Helper T cell (primary cell): ENCODE data around the genes SRGAP2B, PPIAL4D and TXNIP.

DNA sequence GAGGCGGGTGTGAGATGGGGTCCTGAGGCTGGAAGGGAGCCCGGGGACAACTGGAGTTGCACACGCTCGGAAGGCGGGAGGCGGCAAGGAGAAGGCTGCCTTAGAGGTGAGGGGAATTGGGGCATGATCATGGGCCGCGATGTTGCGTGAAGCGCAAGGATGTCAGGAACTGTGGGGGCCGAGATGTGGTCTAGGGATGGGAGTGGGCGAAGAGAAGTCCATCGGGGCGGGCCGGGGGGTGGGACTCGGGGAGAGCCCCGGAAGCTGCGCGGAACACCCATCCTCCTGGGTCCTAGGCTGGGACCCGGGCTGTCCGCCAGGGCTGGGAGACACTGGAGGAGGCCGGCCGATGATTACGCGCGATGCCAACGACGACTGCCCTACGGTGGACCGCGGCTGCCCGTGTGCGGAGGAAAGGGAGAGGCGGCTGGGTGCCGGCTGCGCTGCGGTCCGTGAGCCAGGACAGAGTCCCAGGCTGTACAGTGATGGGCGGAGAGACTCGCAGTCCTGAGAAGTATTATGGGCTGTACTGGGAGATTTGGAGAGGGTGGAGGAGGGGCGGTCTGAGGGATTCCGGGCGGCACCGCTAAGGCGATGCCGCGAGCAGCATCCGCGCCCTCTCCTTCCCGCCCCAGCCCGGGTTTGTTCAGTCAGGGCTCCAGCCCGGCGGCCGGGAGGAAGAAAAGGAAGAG is 466 bp downstream of the SRGAP2B start:
- PRO-cap, 2 experiments: no peak in any of the 2 experiments

DNA sequence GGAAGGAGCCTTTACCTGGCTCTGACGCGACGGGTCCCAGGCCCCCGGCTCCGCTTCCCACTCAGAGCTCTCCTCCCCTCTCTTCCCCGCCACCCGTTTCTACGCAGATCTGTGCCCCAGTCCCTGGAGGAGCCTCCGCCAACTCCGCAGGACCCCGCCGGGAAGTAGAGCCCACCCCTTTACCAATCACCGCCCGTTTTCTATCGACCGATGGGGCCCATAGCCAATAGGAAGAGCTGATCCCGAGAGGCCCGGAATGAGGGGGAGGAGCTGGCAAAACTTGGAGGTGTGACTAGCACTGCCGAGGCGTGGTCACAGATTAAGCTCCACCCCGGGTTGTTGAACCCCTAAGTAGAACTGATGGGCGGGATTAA is at the start of gene SRGAP2B:
Gene SRGAP2B, minus strand, starts transcription at position 121 of the 374 bp plus-strand sequence.
- PRO-cap, 2 experiments: no peak in any of the 2 experiments

- PRO-cap, 2 experiments: no peak in any of the 2 experiments
These were observed 65.2 kb downstream of the FAM72D start for GRCh38 chr1:145160970-145161357.

- PRO-cap, 2 experiments: no peak in any of the 2 experiments
These were observed at the start of gene PPIAL4D for GRCh38 chr1:145242076-145242448. Gene PPIAL4D (minus strand): TSS chr1:145242174.

DNA sequence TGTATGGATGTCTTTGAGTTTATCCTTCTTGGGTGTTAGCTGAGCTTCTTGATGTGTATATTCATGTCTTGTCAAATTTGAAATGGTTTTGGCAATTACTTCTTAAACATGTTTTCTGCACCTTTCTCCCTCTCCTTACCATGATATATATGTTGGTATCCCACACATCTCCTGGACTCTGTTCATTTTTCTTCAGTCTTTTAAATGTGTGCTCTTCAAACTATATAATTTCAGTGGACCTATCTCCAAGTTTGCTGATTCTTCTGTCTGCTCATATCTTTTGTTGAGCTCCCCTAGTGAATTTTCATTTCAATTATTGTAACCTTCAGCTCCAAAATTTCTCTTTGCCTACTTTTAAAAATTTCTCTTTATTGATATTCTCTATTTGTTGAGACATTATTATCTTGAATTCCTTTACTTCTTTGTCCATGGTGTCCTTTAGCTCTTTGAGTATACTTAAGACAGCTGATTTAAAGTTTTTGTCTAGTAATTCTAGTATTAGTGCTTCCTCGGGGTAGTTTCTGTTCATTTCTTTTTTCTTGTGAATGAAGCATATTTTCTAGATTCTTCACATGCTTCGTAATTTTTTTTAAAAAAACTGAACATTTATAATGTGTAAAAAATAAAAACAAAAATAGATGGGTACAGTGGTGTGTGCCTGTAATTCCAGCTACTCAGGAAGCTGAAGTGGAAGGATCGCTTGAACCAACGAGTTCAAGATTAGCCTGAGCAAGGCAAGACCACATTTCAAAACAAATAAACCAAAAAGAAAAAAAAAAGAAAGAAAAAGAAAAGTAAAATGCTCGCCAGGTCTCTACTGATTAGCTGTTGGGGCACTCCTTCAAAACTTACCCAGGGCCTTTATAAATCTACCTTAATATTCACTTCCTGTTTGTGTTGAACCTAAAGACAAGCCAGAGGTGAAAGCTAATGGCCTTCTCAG is 50.9 kb downstream of the RNF115 start:
- PRO-cap, 2 experiments: no peak in any of the 2 experiments

GRCh38 chr1:145773710-145774382 is 50.0 kb downstream of the RNF115 start:
- PRO-cap, 2 experiments: no peak in any of the 2 experiments

DNA sequence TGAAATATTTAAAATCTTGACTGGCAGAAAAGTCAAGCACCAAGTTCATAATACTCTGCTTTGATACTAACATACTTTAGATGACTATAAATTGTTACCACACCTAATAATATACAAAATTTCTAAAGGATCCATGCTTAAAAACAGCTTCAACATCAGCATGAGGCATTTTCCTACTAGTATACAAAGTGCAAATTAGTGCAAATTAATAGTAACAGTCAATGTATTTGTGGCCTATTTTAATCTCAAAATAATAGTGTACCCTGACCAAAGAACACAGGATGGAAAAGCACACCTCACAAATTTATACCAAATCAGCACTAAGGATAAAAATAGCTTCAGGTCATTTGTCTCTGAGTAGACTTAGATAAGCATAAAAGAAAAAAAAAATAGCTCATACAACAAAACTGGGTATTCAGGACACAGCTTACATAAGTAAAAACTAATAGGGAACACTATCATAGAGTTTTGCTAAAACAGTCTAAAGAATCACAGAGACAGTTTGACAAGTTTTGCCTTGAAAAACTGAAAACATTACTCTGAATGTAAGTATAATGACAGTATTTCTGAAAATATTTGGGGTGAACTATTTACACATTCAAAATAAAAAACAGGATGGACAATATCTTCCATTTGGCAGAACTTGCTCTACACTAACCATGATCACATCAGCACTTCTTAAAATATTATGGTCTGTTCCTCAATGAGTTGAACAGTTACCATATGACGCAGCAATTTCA is 46.5 kb downstream of the RNF115 start:
- PRO-cap, 2 experiments: no peak in any of the 2 experiments

DNA sequence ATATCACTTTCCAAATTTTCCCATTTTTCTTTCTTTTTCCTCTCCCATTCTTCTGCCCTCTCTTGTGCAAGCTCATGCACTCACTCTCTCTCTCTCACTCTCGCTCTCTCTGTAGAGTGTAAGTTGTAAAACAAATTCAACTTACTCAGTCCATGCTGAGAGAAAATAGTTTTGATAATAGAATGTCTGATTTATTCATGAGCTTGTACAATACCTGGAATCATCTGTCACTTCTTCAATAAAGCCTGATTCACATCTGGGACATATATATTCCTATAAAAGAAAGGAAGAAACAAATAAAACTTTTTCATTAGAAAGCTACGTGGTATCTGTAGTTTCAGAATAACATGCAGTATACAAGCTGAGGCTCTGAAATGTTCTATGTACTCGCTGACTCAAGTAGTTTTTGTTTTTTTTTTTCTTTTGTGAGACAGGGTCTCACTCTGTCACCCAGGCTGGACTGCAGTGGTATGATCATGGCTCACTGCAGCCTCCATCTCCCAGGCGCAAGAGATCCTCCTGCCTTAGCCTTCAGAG is 35.1 kb downstream of the RNF115 start:
- PRO-cap, 2 experiments: no peak in any of the 2 experiments

DNA sequence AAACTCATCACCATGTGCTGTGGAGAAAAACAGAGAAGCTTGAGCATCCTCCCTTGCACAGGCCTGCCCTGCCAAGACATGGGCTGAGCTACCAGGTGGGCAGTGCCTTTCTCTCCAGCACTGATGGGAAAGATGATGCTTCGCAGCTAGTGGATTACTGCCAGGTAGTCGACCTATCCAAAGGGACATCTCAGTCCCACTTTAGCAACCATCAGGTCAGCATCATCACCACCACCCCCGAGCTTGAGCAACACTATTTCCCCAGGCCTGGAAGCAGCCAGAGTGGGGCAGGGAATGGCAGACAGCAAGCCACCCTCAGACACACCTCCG is 1.9 kb downstream of the PIAS3 start:
- PRO-cap, 2 experiments: no peak in any of the 2 experiments

DNA sequence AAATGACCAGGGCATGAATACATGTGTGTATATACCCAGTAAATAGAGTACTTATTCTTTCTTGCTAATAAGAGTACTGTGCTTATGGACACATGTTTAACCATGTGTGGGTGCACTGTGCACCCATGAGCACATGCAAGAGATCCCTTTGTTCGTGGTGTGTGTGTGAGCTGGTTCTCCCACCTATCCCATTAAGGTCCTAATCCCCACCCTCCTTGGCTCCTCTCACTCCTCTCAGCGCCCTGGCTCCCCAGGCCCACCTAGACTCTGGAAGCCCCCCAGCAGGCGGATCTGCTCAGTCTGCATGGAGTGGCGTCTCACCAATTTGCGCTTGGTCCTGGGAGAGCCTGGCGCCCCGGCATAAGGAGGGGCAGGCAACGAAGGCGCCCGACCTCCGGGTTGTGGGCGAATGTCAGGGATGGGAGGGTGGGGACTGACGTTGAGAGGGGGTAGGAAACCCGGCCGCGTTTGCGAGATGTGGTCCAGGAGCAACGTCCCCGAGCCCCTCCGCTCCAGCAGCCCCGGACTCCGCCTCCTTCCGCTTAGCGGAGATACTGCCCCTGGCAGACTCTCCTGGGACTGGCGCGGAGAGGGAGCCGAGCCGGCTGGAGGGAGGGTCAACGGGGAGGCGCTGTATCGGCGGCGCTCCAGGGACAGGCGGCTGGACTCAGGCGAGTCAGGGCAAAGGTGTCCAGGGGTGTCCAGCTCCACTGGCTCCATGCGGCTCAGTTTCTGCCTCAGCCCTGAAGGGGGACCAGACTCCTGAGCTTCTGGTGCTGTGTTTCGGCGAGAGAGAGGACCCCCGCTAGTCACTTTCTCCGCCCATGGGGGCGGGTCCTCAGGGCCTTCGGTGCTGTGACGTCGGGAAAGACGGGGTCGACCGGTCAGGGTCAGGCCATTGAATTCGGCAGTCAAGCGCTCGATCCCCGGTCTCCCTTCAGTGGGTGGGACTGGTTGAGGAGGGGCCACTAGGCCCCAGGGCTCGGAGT is 2.5 kb upstream of the LIX1L start:
- PRO-cap, 2 experiments: peak in 2 of 2 experiments; most common plus-strand start position 590 of the sequence (in 2); most common minus-strand start position 470 of the sequence (in 1)

DNA sequence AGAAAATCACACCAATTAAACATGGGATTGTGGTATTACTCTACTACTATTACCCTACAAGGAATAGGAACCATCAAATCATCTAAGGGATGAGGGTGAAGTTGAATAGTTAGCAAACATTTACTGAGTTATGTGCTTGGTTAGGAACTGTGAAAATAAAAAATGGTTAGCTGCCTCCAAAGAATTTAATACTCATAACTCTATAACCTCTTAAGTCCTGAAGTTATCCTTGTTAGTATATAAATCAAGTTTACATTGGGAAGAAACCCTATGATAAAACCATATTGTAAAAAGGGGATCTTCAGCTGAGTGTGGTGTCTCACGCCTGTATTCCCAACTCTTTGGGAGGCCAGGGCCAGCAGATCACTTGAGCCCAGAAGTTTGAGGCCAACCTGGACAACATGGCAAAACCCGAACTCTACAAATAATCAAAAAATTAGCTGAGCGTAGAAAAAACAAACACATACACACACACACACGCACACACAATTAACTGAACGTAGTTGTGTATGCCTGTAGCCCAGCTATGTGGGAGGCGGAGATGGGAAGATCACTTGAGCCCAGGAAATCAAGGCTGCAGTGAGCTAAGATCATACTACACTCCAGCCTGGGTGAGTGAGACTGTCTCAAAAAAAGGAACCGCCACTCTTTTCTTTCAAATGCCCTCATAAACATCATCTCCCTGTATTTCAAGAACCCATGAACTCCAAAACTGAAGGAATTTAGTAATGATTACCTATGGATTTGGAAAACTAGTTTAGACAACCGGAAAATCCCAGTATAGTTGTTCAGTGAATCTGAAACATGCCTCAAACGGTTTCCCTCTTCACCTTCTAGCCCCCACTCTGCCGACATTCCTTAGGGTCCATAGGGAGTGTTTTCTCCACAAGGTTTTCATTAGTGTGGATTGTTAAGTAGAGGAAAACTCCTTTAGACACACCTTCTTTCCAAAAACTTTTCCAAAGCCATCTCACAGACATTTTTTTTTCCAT is 4.6 kb downstream of the TXNIP start:
- PRO-cap, 2 experiments: no peak in any of the 2 experiments

- PRO-cap, 2 experiments: peak in 2 of 2 experiments; most common plus-strand start chr1:145996743 (in 2); most common minus-strand start chr1:145996579 (in 2)
These were observed at the start of gene TXNIP for GRCh38 chr1:145995948-145997001. Gene TXNIP (minus strand): TSS chr1:145996579.

- PRO-cap, 2 experiments: no peak in any of the 2 experiments
These were observed 1.4 kb upstream of the TXNIP start for GRCh38 chr1:145997781-145998091.

GRCh38 chr1:147171439-147172031 is 735 bp downstream of the PRKAB2 start:
- PRO-cap, 2 experiments: no peak in any of the 2 experiments

GRCh38 chr1:147200981-147201700 is 24.0 kb downstream of the FMO5 start:
- PRO-cap, 2 experiments: no peak in any of the 2 experiments

DNA sequence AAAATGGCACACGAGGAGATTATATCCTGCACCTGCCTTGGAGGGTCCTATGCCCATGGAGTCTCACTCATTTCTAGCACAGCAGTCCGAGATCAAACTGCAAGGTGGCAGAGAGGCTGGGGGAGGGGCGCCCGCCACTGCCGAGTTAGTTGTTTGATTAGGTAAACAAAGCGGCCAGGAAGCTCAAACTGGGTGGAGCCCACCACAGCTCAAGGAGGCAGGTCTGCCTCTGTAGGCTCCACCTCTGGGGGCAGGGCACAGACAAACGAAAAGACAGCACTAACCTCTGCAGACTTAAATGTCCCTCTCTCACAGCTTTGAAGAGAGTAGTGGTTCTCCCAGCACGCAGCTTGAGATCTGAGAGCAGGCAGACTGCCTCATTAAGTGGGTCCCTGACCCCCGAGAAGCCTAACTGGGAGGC is 138.6 kb upstream of the BCL9 start:
- PRO-cap, 2 experiments: no peak in any of the 2 experiments

GRCh38 chr1:148014696-148015141 is 86.5 kb downstream of the GPR89B start:
- PRO-cap, 2 experiments: no peak in any of the 2 experiments

GRCh38 chr1:148161293-148161862 is 9.3 kb upstream of the NBPF11 start:
- PRO-cap, 2 experiments: no peak in any of the 2 experiments

DNA sequence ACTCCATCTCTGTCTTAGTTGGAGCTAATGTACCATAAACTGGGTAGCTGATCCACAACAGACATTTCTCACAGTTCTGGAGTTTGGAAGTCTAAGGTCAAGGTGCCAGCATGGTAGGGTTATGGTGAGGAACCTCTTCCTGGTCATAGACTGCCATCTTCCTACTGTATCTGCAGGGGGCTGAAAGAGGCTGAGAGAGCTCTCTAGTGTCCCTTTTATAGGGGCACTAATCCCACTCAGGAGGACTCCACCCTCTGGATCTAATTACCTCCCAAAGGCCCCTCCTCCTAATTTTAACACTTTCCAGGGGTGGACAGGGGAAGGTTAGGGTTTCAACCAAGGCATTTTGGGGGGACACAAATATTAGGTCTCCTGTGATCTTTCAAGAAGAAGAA is 145.0 kb upstream of the NBPF11 start:
- PRO-cap, 2 experiments: no peak in any of the 2 experiments

GRCh38 chr1:148432792-148433233 is 50.3 kb downstream of the PPIAL4G start:
- PRO-cap, 2 experiments: no peak in any of the 2 experiments